Diencephalon (tissue), 2 donors: ENCODE measurements around the genes LGALS16 and DYRK1B.

GRCh38 chr19:39432447-39432913 lies 3.3 kb downstream of the RPS16 start:
- RAMPAGE, long total RNA, result no peak

DNA sequence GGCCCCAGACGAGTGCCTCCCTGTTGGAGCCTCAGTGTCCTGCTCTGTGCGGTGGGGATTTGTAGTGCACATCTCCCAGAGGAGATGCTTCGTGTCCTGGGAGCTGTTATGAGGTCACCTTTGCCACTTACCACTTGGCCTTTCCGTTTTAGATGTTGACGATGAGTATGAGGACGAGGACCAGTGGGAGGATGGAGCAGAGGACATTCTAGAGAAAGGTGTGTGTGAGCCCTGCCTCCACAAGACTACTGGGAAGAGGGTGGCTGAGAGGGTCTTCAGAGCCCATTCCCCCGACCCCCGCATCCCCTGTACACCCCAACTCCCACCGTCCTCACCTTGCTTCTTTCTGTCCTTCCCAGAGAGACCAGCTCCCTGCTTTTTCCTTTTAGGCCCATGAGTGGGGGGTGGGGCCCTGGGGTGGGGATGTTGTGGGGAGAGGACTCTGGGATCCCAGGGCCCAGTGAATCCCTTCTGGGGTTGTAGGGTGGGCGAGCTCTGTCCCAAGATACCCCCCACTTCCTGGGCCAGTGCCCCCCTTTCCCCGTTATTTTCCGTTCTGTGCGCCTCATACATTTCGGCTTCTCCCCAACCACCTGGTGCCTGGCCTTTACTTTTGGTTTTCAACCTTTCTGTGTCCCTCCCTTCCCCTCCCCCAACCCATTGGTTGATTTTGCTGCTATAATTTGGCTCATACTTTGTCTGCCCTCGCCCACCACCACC lies 12.3 kb downstream of the SUPT5H start:
- RAMPAGE, long total RNA, result no peak

GRCh38 chr19:39475948-39476185 lies 4.8 kb upstream of the TIMM50 start:
- RAMPAGE, long total RNA, result no peak

GRCh38 chr19:39655703-39656156 lies at the start of gene LGALS16:
Gene LGALS16, plus strand, starts transcription at chr19:39655913.
- RAMPAGE, long total RNA, result no peak

DNA sequence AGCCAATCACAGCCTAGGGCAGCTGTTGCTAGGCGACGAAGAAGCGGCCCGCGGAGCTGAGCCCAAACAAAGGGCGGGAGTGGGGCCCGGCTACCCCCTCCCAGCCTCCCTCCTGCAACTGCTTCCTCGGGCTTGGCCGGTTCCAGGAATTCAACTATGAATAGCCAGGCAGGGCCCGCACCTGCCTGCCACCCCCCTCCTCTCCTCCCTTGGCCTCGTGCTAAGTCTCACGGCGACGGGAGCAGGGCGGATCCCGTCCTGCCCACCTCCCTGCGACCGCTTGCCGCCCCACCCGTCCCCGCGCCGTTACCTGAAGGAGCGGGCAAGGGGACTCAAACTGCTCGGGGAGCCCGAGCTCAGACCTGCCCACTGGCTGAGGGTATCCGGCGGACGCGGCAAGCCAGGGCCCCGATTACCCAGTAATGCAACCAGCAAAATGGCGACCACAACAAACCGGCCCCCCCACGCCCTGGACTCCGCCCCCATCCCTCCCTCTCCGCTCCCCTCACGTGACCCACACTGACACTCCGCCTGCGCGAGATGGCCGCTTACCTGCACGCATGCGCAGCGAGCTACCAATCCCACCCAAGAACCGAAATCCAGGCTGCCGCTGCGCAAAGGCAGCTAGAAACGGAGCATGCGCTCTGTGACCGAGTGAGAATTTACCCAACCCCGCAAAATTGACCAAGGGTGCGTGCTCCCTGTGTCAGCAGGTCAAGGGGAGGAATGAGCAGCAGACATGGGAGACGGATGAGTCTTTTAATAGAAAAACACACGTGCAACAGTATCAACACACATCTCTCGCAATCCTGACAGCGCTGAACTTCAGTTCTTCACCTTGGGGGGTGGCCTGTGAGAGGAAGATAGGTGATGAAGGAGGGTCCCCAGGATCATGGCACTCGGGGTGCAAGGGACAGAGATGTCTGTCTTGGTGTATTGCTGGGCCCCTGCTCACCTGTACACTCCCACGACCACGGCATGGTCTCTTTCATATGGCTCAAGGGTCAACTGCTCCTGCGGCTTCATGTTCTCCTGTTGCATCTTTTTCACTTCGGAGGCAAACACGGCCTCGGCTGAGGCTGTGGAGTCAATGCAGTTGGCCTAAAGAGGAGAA lies at the start of gene DYRK1B:
Gene DYRK1B (minus strand): TSS at position 450 of the 1,114 bp plus-strand sequence.
- RAMPAGE, long total RNA, result no peak

- RAMPAGE, long total RNA, result no peak
These were observed 19.4 kb upstream of the PSMC4 start for GRCh38 chr19:39951631-39951961.

DNA sequence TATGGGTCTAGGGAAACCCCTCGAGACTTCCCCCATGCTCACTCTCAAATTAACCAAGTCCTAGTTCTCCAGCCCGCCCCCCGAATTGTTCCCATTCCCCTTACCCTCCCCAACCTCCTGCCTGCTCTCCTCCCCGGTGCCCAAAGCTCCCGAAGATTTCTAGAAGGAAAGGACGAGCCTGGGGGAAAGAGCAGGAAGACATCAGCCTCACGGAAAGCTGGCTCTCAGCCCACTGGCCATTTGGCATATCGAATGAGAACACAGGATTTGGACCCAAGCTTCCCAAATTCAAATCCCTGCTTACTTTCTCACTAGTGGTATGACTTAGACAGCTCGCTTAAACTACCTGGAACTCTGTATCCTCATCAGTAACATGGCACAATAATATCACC lies 304 bp upstream of the TTC9B start:
- RAMPAGE, long total RNA, result no peak

GRCh38 chr19:40224680-40225257 lies 1.7 kb downstream of the CCNP start:
- RAMPAGE, long total RNA, result no peak

DNA sequence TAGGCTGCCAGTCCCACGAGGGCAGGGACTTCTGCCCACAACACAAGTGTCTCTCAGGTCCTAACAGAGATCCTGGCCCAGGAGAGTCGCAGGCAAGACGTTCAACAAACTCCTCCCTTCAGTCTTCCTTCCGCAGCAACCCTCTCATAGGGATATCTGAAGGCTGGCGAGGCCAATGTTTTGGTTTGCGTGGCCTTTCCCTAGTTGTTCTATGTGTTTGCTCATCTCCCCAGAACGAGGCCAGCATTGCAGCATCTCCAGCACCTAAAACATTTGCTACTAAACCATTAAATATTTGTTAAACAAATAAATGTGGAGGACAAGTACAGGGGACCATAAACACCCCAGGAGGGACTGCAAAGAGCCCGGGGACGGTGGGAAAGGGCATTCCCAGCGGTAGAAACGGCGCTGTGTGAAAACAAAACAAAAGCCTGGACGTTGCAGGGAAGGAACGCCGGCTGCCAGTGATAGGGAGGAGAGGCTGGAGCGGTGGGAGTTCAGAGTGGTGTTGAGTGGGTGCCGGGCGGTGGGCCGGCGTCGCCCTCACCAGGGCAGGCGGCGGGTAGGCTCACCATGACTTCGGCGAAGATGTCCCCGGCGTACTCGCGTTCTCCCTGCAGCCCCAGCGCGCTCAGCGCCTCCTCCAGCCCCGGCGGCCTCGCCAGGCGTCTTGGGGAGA lies 547 bp downstream of the CCNP start:
- RAMPAGE, long total RNA, result no peak

DNA sequence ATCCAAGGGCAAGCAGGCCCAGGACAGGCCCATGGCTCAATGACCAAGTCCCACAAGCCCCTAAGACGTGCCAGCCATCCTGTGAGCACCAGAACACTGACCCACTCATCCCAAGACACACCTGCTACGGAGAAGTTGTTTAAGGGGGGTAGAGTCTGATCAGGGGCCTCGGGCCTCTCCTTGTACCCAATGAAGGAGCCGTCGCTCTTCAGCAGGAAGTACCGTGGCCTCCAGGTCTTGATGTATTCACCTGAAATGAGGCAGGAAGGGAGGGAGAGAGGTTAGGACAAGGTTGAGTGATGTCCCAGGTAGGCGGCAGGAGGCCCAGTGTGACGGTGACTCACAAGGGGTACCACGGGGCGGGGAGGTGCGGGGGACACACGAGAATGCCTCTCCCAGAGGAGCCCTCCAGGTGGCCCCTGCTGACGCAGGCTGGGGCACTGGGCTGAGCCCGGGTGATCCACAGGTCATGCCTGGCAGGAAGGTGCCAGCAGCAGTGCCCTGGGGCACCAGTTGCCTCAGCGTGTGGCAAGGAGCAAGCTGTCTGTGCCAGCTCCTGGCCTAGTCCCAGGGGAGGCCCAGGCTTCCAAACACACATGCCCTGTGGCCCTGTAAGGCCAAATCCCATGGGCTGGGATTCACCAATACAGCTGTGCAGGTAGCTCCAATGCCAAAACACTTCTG lies 28.2 kb downstream of the AKT2 start:
- RAMPAGE, long total RNA, result no peak

- RAMPAGE, long total RNA, result no peak
These were observed 19.2 kb downstream of the AKT2 start for GRCh38 chr19:40265802-40266524.

- RAMPAGE, long total RNA, result no peak
These were observed 25.3 kb downstream of the C19orf47 start for GRCh38 chr19:40322847-40323441.

- RAMPAGE, long total RNA, result no peak
These were observed 7.0 kb downstream of the PLD3 start for GRCh38 chr19:40355448-40355872.

DNA sequence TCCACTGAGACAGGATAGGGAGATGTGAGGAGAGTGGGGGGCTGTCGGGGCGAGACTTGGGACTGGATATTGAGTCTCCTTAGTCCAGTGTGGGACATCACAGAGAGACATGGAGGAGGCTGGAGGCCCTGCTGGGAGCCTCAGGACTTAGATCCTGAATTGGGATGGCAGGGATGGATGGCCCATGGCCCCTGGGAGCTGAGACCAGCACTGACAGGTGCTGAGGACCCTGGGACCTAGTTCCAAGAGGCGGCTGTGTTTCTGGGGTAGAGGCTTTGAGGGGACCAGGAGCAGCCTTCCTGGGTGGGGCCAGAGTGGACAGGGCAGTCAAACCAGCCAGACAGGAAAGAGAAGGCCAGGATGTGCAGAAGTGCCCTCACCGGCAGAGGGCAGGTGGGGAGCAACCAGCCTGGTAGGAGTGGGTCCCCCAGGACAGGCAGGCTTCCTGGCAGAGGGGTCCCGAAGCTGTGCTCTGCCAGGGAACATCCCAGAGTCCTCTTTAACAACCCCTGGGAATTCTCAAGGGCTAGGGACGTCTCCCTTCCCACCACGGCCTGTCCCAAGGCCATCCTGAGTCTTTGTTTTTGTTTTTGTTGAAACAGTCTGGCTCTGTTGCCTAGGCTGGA lies 2.8 kb upstream of the HIPK4 start:
- RAMPAGE, long total RNA, result no peak

GRCh38 chr19:40440795-40441370 lies 3.3 kb downstream of the SERTAD3 start:
- RAMPAGE, long total RNA, result no peak

- RAMPAGE, long total RNA, result no peak
These were observed 1.7 kb downstream of the SERTAD3 start for GRCh38 chr19:40442269-40442957.

DNA sequence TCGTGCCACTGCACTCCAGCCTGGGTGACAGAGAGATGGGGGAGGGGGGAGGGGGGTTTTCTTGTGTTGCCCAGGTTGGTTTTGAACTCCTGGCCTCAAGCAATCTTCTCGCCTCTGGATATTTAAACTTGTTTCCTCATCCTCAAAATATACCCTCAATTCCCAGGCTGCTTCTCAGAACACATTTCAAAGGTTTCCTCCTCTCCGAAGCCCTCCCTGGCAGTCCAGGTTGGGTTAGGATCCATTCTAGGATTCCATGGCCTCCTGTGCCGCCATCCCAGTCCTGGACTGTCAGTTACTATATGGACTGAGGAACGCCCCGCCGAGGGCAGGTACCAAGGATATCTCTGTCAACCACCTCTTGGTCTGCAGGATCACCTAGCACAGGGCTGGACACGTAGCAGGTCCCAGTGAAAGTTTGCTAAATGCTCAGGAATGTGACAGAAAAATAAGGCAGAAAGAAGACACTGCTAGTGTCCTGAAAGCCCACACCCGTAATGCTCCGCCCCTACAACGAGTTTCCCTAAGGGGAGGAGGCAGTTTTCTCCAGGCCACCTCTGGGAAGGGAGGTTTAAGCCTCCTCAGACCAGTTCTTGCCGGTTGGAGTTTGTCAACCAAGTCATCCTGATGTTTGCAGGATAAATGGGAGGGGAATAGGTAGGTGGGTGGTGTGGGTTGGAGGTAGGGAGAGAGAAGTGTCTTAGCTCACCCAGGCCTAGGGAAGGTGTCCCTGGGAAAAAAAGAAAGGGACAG lies 1.6 kb upstream of the SERTAD3 start:
- RAMPAGE, long total RNA, result no peak

- RAMPAGE, long total RNA, result no peak
These were observed 2.6 kb downstream of the LTBP4 start for GRCh38 chr19:40603390-40604466.

DNA sequence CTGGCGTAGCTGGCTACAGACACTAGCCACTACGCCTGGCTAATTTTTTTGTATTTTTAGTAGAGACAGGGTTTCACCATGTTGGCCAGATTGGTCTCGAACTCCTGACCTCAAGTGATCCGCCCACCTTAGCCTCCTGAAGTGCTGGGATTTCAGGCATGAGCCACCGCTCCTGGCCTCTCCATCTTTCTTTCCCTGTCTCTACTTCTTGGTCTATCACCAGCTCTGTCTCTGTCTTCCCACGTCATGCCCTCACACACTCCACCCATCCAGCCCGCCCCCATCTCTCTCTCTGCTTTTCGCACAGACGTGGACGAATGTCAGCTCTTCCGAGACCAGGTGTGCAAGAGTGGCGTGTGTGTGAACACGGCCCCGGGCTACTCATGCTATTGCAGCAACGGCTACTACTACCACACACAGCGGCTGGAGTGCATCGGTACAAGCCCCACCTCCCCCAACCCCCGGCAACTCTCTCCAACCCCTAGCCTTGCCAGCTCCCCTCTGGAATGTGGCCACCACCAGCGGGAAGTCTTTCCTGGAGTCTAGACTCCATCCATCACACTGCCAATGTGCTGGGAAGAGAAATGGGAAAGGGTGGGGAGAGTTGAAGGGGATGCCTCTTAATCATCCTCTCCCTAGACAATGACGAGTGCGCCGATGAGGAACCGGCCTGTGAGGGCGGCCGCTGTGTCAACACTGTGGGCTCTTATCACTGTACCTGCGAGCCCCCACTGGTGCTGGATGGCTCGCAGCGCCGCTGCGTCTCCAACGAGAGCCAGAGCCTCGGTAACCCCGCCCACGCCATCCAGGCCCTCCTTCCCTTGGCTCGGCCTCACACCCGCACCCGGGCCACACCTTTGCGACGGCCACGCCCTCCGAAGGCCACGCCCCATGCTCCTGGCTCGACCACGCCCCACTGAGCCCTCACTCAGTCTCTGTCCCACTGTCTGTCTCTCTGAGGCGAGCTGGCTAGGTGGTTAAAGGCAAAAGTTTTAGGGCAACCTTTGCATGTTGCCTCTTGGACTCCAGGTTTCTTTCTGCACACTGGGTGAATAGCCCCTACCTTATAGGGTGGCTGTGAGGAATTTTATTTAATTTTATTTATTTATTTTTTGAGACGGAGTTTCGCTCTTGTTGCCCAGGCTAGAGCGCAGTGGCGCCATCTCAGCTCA lies 22.5 kb downstream of the LTBP4 start:
- RAMPAGE, long total RNA, result no peak

DNA sequence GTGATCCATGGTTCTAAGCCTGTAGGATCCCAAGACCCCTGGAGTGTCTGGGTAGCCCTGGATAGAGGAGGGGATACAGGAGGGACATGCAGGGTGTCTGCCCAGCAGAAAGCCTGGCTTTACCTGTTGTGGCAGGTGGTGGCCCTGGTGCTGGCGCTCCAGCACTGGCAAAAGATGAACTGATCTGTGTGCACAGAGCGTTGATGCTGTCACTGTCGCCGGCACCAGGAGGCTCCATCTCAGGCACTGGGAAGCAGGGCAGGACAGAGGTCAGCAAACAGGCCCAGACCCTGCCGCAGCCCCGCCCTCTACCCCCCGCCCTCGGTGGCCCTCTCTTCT lies 20.7 kb downstream of the NUMBL start:
- RAMPAGE, long total RNA, result no peak